Measurements from ENCODE around the genes CHI3L2 and PIFO.

- PRO-cap = no peak
Measured at GRCh38 chr1:110011543-110012646, 22.5 kb upstream of the STRIP1 start.

DNA sequence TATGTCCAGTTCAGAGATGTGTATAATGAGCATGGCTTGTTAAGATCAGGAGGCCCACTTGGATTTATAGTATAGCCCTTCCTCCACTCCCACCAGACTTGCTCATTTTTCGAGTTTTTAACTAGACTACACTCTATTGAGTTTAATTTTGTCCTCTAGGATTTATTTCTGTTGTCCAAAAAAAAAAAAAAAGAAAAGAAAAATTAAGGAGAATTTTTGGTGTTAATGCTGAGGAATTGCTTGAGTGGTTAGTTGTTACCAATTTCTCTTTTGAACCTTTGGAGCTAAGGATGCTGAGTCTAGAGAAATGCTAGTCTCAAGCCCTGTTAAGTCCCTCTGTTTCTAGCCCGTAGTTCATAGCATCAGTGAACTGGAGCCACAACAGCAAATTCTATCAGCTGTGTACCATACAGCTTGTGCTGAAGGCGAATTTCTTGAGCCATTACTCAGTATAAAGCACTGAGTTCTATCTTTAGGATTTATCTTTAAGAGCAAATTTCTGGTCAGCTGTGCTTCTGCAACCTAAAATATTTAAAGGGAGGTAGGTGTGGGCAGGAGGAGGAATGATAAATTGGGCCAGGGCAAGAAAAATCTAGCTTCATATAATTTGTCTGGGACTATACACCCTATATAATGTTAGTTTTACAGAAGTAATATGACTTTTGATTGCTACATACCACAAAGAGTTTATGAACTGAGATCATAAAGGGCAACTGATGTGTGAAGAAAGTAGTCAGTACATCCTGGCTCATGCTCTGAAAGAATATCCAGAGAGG lies 12.0 kb upstream of the STRIP1 start:
- PRO-cap = no peak

GRCh38 chr1:110034843-110035447 lies 521 bp downstream of the STRIP1 start:
- PRO-cap = bidirectional peak, plus-strand start at chr1:110035128, minus-strand start at chr1:110035059; bidirectional peak, plus-strand start at chr1:110035195, minus-strand start at chr1:110035299

- PRO-cap = no peak
Measured at GRCh38 chr1:110083243-110083783, 12.8 kb upstream of the ALX3 start.

- PRO-cap = no peak
Measured at GRCh38 chr1:110083902-110084298, 13.4 kb upstream of the ALX3 start.

DNA sequence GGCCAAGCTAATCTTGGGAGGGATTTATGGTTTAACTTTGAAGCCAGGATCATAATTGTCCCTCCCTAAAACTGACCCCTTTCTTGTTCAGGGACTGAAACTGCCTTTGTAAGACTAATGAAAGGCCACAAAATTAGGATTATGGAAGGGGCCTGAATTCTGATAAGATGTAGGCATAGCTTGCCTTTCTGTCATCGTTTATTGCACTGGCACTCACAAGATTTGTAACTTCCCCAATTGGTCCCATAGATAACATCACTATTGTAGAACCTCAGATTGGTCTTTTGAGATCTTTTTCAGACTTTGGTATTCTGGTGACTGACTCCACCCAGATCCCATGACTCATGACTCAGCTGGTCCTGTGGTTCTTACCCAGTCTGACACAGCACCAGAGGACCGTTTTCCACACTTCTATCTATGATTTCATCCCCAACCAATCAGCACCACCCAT lies 13.6 kb upstream of the LAMTOR5 start:
- PRO-cap = no peak

DNA sequence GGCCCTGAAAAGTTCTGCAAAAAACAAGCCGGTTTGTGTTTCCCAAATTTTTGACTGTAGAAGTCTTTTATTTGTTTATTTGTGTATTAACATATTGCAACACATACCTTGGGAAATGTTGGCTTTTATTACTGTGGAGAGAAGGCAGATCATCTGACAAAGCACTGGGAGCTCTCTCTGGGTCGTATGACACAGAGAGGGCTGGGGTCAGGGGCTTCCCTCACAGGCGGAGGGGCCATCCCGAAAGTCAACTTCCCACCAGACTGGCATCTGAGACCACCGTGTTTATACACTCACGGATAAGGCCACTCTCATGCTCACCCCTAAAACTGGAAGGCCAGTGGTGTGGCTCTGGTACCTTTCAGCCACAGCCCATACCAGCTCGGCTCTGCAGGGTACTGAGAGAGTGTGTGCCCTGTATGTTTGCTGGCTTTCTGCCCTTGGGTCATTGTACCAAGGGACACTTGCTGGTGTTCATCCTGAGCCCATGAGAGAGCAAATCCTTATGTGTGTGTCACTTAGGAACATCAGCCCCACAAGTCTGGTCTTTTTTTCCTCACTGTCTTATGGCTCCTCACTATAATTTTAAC lies 818 bp upstream of the PROK1 start:
- PRO-cap = no peak

DNA sequence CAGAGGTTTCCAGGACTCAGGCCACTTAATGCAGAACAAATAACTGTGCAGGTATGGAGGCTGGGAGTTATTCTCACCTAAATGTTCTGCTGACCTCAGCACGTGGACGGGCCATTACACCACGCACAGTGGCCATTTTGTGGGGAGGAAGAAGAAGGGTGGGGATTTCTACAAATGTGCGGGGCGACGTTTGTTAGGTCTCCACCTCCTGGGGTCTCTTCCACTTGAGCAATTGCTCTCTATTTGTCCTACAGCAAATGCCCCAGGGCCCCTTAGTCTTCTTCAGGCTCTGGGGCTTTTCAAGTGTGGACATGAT lies 24.9 kb downstream of the PROK1 start:
- PRO-cap = no peak

DNA sequence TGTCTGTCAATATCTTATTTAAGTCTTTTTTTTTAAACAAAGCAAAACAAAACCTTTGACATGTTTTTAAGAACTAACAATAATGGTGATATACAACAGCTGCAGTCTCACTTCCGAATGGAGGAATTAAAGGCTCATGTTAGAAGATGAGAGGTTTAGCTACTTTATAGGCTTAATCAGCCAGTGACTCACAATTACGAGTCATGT lies 28.9 kb downstream of the KCNA3 start:
- PRO-cap = no peak

- PRO-cap = no peak
Measured at GRCh38 chr1:110897383-110898085, 24.6 kb downstream of the CD53 start.

DNA sequence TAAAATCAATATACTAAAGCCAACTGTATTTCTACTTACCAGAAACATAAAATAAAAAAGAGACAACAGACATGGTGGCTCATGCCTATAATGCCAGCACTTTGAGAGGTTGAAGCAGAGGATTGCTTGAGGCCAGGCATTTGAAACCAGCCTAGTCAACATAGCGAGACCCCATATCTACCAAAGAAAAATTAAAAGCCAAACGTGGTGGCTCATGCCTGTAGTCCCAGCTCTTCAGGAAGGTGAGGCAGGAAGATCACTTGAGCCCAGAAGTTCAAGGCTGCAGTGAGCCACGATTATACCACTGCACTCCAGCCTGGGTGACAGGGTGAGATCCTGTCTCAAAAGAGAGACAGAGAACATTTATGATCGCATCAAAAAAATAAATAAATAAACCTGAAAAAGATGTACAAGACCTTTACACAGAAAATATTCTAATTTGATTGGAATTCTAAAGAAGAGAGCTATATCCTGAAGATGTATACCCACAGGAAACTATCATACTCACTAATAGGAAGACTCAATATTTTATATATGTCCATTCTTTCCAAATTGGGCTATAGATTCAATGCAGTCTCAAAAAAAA lies 33.3 kb downstream of the CD53 start:
- PRO-cap = no peak

- PRO-cap = no peak
Measured at GRCh38 chr1:111132206-111132796, 7.6 kb downstream of the DRAM2 start.

- PRO-cap = no peak
Measured at GRCh38 chr1:111227292-111227944, at the start of gene CHI3L2. TSS of gene CHI3L2 (plus strand) at chr1:111227713.

- PRO-cap = bidirectional peak, plus-strand start at chr1:111346292, minus-strand start at chr1:111346062; bidirectional peak, plus-strand start at chr1:111346774, minus-strand start at chr1:111346479
Measured at GRCh38 chr1:111345837-111346953, at the start of gene PIFO. TSS of gene PIFO (plus strand) at chr1:111346622.

- PRO-cap = no peak
Measured at GRCh38 chr1:111449625-111449858, 278 bp downstream of the ATP5PB start.

DNA sequence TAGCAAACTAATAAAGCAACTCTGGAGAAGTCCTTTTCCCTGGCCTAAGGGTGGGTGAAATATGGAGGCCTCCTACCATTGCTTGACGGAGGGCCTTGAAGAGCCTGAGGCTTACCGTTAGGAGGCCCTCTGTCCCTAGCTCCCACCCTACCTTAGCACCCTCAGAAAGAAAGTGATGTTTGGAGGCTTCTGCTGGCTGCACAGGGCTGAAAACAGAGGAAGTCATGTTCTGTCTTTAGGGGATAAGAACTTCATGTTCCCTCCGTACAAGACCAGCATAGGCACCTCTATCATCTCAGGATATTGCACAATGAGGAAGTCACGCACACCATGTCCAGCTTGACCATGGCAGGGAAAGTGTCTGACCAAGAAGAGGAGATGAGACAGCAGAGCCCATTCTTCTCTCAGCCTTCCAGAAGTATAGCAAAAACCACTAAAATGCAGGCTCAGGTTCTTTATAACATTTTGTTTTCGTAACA lies 13.8 kb downstream of the ADORA3 start:
- PRO-cap = no peak

- PRO-cap = no peak
Measured at GRCh38 chr1:111491108-111491501, 12.3 kb downstream of the ADORA3 start.

GRCh38 chr1:111507268-111508243 lies 4.1 kb upstream of the ADORA3 start:
- PRO-cap = bidirectional peak, plus-strand start at chr1:111507972, minus-strand start at chr1:111507839

- PRO-cap = no peak
Measured at GRCh38 chr1:111719976-111720925, 18.9 kb downstream of the INKA2 start.

GRCh38 chr1:111729448-111730072 lies 9.6 kb downstream of the INKA2 start:
- PRO-cap = no peak